ENCODE results near the genes ANKAR and C2orf88.

- RRBS = no CpG with 5 or more reads among the region's 1 CpG
These were observed 14.7 kb downstream of the COL5A2 start for GRCh38 chr2:189164866-189165194.

GRCh38 chr2:189210004-189210567 is 30.5 kb upstream of the COL5A2 start:
- RRBS = no CpG with 5 or more reads among the region's 5 CpGs

GRCh38 chr2:189217412-189217994 is 37.9 kb upstream of the COL5A2 start:
- RRBS = no CpG with 5 or more reads among the region's 7 CpGs

- RRBS = no CpG with 5 or more reads among the region's 7 CpGs
These were observed 59.5 kb downstream of the WDR75 start for GRCh38 chr2:189500579-189501352.

GRCh38 chr2:189552257-189552858 is 28.2 kb downstream of the SLC40A1 start:
- RRBS = no CpG with 5 or more reads among the region's 6 CpGs

DNA sequence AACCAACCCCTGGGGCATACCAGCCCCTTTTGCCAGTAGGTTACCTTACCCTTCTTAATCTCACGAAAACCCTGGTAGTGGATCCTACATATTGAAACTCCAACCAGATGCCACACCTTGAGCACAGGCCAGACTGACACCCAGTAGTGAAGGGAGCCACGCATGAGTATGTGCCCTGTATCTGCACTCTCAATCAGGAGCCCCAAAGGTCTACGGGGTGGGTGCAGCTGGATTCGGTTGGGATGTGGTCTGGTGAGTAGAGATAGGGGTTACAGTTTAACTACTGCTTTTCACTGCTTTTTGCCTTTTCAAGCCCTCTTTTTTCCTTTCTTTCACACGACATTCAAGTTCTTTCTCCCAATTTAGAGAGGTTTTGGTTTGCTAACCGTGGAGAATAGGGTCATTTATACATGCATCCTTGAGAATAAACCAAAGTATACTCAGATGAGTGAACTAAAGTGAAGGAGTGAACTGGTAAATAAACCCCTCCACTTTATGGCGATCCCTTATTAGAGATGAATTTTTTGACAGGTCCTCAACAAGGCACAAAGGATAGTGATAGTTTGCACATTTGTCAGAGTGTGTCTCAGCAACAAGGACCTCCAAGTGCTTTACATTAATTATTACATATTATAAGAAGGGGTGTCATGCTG is 1.4 kb upstream of the SLC40A1 start:
- RRBS = no CpG with 5 or more reads among the region's 7 CpGs

DNA sequence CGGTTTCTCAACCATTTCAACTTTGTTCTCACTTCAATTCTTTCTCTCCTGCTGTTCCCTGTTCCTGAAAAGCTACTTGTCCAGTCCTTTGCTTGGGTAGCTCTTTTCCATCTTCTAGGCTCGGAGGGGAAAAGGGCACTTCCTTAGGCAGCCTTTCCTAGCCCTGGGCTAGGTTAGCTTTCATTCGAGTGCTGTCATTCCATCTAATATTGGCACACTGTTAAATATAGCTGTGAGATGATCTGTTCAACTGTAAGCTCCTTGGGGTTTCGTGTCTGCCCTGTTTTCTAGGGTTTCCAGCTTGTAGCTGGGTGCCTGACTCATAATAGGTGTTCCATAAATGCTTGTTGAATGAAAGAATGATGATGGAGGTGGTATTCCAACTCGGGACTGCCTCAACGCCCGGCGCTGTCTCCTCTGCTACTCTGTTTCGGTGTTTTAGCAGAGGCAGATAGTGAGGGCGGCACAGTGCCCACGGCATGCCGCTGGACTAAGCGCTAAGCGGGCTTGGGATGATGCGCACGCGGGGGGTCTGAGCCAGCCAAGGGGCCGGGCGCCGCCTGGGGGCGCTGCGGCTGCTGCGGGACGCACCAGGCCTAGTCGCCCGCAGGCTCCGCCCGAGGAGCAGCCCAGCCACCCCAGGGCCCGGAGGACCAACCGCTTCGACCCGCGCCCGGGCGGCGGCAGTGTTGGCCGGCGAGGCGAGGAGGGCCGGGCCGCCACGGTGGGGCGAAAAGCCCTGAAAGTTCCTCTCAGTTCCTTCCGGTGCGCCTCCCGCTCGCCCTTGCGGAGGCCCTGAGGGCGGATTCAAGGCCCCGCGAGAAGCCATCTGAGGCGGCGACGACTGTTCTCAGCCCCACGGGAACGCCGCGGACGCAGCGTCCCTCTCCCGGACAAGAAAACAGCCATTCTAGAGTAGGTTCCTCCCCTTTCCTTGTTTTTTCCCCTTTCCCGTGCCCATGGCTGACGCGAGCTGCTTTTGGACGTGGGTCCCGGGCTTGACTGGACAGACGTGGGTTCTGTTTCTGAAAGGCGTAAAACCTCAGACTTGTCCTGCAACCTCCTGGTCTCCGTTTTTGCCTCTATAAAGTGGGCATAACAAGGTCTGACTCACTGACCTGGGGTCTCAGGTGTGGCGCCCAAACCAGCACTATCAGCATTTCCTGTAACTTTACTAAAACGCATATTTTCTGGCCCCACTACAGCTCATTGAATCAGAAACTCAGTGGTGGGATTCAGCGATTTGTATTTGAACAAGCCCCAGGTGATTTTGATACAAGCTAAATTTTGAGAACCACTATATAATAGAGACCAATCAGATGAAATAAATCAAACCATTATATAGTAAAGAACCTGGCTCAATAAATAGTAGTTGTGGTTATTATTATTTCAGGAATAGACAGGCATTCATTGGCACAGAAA is at the start of gene ANKAR:
Gene ANKAR (plus strand): TSS at position 755 of the 1,422 bp plus-strand sequence.
- RRBS = 6% methylated on average over 19 of the region's 72 CpGs

DNA sequence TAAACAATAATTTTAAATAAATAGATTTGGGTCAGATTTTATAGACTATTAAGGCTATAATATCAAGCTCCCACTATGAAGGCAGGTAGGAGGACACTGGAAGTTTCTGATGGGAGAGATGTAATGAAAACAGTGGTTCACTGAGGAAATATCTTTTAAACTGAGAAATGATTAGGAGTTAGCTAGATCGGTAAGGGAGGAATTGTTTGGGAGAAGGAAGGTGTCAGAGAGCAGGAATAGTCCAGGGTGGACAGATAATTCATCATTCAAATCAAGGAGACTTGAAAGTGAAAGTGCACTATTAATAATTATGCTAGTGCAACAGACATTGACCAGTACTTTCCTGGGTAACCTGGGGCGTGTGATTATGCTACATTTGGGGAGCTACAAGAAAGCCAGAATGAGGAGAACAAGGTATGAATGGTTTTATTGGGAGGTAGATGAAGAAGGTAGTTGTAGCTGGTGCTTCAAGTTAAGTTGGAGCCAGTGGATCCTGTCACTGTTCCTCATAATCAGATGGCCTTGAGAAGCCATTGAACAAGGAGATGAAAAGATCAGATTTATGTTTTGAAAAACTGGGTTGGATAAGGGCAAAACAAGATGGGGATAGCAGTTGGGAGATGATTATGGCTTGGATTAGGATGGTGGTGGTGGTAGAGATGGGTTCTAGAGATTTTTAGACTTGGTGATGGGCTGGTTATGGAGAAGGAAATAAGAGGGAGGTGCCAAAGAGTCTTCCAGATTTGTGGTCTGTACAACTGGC is 28.4 kb downstream of the ANKAR start:
- RRBS = no CpG with 5 or more reads among the region's 2 CpGs

DNA sequence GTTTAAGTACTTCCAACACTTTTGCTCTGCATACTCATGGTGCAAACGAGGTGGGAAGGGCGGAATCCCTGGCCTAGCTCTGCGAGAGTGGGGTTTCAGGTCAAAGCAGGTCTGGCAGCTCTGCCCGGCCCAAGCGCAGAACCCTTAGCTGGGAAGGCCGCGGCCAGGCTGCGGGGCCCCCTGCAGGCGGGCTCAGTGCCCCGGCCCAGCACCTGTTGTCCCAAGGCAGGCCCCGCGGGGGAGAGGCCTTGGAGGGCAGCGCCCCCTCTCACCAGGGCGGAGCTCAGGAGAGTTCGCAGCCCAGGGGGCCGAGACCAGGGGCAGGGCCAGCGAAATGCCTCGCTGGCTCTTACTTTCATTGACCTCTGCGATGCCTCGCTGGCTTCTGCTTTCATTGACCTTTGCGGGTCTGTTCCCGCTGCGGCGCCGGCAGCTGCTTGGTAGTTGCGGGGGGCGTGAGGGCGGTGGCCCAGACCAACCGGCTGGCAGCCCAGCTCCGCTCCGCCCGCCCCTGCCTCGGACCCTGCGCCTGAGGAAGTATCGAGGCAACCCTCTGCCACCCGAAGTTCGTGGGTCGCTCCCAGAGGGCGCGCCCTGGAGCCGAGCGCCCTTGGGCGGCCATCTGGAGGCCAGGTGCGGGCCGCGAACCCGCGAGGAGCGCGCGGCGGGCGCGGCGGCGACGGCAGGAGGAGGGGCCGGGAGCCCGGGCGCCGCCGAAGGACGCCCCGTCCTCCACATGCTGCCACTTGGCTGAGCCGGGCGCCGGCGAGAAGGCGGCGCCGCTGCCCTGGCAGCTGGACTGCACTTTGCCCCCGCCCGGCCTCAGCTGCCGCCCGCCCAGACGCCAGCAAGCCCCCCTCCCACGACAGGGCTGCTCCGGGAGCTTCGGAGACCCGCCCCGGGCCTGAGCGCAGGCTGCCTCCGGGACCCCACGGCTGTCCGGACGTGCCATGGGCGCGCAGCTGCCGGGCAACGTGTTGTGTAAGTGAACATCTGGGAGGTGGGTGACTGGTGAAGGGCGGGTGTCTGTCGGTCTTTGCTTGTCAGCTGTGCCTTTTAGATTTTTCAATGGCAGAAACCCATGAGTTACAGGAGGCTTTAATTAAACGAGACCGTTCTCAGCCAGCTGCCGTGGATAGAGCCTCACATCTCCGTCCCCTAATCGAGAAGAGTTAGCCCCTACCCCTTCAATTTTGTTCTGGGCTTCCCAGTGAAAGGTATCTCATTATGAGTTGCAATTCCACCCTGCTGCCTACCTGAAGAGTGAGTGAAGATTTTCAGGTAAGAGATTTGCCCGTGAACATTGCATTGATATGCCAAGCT is at the start of gene C2orf88:
Gene C2orf88 (plus strand): TSS at position 735 of the 1,323 bp plus-strand sequence.
- RRBS = 10% methylated on average over 30 of the region's 98 CpGs

DNA sequence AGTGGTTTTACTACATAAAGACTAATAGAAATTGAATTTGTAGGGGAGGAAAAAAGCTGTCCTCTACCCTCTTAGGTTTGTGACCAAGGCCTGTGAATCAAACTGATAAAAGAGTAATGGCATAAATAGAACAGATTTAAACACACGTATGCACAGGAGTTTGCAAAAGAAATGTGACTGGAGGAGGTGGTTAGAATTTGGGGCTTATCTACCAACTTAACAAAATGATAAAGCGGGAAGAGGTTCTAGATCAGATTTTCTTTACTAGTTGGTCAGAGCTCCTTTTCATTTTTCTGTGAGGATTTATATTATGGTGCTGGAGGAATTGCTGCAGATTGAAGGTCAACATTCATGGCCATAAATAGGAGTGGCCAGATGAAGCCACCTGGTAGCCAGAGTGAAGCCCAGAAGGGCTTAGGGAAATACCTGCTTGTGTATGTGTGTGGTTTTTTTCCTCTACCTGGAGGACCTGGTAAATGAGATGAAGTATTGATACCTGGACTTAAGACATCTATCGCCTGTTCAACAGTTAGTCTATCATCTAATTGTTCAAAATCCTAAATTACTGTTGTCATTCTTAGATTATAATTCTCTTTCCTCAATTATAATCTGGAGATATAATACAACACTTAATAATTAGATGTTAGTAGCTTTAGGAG is 4.7 kb downstream of the C2orf88 start:
- RRBS = no CpG with 5 or more reads among the region's 3 CpGs

- RRBS = no CpG with 5 or more reads among the region's 9 CpGs
These were observed 10.9 kb downstream of the INPP1 start for GRCh38 chr2:190354208-190354697.

- RRBS = no CpG with 5 or more reads among the region's 6 CpGs
These were observed 16.6 kb downstream of the INPP1 start for GRCh38 chr2:190359739-190360540.

- RRBS = no CpG with 5 or more reads among the region's 7 CpGs
These were observed 62.9 kb downstream of the NEMP2 start for GRCh38 chr2:190471553-190472051.

DNA sequence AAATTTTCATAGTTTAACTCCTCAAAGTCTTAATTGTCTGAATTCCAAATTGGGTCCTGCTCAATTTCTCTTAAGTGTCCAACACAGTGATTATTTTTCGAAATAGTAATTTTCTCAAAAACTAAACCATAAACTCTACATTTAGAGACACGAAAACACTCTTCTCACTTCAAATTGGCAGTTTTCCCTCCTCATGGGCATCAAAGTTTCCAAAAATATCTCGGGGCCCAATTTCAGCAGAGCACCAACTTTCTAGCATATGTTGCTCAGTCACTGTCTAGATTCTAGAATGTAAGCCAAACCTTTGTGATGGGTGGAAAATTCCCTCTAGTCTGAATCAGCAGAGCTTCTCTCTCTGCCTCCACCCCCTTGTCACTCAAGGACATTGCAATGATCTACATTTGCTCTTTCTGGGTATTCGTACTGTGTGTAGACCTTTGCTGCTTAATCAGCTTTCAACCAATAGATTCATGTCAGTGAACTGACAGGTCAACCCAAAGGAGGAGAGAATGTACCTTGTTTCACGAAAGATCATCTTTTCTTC is 38.9 kb upstream of the GLS start:
- RRBS = no CpG with 5 or more reads among the region's 5 CpGs

- RRBS = no CpG with 5 or more reads among the region's 37 CpGs
These were observed 491 bp upstream of the GLS start for GRCh38 chr2:190879946-190880713.

- RRBS = no CpG with 5 or more reads among the region's 1 CpG
These were observed 1.5 kb downstream of the GLS start for GRCh38 chr2:190882248-190882431.

- RRBS = no CpG with 5 or more reads among the region's 1 CpG
These were observed 21.2 kb downstream of the GLS start for GRCh38 chr2:190901873-190902247.

DNA sequence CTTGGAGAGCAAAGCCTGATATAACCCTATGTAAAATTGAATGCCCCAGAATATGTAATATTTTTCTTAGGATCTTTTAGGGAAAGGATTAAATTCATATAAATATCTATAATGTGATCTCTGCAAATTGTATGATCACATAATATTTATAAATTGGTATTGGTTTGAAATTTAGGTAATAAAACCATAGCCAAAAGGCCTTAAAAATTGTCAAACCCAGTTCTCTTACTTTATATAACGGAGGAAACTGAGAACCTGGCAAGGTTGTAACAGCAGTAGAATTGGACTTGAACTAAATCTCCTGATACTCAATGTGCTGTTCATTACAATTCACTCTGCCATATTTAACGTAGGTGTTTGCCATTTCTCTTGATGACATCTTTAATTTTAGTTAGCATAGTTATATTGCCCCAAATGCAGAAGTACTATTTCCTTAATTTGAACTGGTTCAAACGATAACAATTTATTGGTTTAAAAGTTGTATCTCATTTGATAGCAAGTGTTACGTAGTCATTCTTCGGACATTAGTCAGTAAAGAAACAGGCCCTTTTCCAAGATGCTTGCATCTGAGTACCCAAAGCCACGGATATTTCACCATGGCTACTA is 31.9 kb downstream of the GLS start:
- RRBS = no CpG with 5 or more reads among the region's 6 CpGs

- RRBS = no CpG with 5 or more reads among the region's 4 CpGs
These were observed 35.1 kb downstream of the GLS start for GRCh38 chr2:190915498-190916397.

DNA sequence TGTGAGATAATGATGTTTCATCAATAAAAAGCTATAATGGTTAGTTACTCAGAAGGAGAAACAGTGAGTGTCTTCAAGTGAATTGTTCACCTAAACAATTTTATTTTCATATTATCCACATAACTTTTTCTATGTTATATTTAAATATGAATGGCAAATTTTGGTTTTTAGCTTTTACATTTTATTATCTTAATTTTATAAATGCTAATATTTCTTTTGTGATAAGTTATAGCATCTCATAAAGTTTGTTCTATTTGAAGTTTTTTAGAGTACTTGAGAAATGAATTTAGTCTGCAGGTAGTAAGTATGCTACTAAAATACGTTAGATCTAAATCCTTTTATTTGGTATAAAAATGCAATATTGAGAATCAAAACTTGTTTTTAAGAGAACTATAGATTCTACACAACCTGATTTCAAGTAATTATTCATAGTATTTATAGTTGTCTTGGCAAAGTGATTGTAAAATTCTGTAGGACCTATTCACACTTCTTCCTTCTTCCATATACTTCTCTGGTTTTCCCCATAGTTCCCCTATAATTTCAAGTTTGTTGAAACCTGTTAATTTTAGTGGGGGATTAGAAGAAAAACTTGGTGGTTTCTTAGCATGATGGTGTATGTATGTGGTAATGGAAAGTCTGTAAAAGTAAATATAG is 53.1 kb downstream of the GLS start:
- RRBS = no CpG with 5 or more reads among the region's 1 CpG

Measured in HL-60 (cell line).